ENCODE results near the gene PSAPL1.

DNA sequence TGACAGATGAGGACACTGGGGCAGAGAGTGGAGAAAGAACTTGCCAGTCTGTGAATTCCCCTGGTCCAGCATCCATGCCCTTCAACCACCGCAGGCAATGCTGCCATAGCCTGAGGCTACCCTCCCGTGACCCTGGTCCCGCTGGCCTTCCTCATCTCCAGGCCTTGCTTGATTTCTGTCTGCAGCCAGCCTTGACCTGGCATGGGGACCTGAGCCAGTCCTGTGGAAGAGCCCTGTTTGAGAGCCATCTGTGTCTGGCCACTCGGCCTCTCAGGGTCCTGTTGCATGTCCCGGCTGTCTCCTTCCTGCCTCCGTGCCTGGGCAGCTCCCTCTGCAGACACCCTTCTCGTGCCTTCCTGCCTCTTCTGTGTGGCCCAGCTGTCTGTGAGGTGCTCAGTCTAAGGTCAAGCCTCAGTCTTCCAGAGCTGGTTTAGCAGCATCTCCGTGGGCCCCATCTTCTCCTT is 108.3 kb downstream of the SORCS2 start:
- PRO-cap: no peak

DNA sequence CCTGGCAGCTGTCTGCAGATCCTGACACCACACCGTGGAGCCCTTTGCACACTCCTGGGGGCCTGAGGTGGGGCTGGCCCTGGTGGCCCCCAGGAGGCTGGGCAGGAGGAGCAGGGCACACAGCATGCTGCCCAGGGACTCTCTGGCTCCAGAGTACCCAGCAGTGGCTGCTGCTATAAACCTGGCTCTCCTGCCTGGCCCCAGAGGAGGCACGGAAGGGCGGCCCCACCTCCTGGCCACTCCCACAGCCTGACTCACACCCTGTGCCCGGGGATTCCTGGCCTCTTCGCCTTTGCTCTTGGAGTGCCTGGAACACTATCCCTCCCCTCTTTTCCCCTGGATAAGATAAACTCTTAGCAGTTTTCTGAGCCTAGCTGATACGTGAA is at the start of gene PSAPL1:
Gene PSAPL1 (minus strand): TSS at position 177 of the 386 bp plus-strand sequence.
- PRO-cap: no peak

DNA sequence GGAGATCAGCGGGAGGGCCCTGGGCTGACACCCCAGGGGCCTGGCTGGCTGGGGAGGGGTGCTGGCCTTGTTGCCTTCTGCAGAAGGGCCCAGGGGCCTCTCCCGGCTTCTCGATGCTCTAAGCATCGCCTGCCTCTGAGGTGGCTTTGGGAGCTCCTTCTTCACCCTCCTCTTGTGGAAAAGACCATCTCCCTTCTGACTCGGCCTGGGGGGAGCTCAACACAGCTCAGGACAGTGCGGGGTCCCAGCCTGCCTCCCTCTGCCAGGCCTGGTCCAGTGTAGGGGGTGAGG is 55.3 kb upstream of the PSAPL1 start:
- PRO-cap: no peak

DNA sequence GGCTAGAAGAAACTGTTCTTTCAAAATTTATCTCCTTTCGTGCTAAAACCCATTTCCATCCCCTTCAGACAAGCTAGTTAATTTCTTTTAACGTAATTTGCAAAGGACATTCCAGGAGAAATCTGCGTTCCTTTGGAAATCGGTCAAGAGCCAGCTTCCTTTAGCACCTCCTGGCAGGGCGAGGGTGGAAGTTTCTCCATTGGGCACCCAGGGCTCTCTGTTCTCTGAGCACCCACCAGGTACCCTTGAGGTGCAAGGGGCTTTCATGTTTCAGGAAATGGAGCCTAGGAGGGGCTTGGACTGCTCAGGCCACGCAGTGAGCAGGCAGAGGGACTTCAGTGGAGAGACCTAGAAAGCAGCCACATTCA is 161.8 kb upstream of the PSAPL1 start:
- PRO-cap: no peak

DNA sequence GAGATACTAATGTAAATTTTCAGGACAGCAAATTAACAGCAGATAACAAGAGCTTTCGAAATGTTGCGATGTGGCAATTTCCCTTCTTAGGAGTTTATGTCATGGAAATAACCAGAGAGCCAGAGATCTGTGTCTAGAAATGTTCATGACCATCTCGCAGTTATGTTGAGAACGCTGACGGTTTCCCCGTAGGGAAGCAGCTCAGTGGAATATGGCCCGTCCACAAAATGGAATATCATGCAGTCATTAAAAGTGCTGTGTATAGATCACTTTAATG is 238.4 kb upstream of the PSAPL1 start:
- PRO-cap: no peak

DNA sequence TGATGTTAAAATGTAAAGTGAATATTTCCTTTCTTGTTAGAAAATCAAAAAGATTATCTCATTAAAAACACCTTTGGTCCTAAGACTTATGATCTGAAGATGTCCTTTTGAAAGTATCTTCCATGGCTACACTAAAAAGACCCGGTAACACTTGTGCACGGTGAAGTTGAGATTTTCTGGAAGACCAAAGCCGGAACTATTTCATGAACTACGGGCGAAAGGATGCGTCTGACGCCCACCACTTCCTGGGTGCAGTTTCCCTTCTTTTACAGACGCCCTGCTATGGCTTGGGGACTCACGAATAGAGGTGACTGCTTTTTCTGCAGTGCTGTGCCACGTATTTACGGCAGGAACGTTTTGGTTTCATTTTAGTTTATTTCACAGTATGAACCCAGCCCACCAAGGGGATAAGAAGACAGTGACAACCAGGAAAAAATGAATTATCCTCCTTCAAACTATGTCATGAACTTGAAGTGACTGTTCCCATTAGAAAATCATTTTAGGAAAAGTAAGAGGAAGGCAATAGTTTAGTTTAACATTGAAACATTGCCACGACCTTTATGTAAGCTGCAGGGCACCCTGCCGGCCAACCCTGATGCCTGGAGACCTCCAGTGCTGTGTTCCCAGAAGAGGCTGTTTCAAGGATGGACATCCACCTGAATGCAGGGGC is 180.4 kb downstream of the AFAP1 start:
- PRO-cap: no peak

GRCh38 chr4:7774539-7775250 is 165.0 kb downstream of the AFAP1 start:
- PRO-cap: no peak

- PRO-cap: no peak
These were observed 127.4 kb downstream of the AFAP1 start for GRCh38 chr4:7812235-7812622.

DNA sequence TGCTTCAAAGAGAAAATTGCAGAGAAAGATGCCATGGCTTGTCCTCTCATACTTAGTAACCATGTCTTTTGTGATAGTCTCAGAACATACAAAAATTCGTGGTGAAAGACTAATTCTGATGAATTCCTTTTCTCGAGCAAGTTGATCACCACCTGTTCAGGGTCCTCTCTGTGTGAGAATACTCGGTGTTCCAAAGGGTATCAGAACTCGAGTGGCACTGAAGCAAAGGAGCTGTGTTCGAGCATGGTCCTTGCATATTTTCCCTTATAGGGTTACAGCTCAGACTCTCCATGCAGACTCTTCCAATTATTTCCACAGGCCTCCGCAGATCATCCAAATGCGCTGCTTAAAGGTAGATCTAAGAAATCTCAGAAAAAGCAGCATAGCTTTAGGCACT is 54.0 kb downstream of the AFAP1 start:
- PRO-cap: no peak

GRCh38 chr4:8019592-8020525 is 80.2 kb upstream of the AFAP1 start:
- PRO-cap: no peak

- PRO-cap: unidirectional peak, plus-strand start at chr4:8050919
These were observed 108.1 kb downstream of the ABLIM2 start for GRCh38 chr4:8050354-8051103.

- PRO-cap: no peak
These were observed 32.9 kb downstream of the ABLIM2 start for GRCh38 chr4:8125508-8126336.

DNA sequence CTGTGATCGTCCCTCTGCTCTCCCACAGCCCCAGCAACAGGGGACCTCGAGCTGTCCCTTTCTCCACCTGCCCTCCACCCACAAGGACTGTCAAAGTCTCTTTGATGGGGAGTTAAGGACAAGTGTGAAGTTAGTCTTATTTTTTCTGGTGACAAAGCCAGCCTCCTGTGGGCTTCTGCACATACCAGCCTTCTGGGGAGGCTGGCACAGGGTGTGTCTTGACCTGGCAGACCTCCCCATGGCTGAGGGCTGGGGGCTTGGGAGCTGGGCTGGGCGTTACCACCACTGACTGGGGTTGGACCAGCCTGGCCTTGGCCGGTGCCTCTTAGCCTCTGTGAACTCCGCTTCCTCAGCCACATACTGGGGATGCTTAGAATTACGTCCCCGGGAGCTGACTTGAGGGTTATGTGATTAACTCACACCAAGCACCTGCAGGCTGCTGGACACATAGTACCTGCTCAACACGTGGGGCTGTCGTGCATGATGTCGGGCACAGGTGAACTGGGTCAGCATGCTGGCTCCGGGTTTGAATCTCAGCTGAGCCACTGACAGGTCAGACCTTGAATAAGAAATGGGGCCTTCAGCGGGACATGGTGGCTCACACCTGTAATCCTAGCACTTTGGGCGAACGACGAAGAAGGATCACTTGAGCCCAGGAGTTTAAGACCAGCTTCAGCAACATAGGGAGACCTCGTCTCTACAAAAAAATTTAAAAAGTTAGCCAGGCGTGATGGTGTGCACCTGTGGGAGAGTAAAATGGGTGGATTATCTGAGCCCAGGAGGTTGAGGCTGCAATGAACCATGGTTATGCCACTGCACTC is 14.2 kb downstream of the SH3TC1 start:
- PRO-cap: no peak

GRCh38 chr4:8291328-8291794 is 21.8 kb downstream of the HTRA3 start:
- PRO-cap: no peak

DNA sequence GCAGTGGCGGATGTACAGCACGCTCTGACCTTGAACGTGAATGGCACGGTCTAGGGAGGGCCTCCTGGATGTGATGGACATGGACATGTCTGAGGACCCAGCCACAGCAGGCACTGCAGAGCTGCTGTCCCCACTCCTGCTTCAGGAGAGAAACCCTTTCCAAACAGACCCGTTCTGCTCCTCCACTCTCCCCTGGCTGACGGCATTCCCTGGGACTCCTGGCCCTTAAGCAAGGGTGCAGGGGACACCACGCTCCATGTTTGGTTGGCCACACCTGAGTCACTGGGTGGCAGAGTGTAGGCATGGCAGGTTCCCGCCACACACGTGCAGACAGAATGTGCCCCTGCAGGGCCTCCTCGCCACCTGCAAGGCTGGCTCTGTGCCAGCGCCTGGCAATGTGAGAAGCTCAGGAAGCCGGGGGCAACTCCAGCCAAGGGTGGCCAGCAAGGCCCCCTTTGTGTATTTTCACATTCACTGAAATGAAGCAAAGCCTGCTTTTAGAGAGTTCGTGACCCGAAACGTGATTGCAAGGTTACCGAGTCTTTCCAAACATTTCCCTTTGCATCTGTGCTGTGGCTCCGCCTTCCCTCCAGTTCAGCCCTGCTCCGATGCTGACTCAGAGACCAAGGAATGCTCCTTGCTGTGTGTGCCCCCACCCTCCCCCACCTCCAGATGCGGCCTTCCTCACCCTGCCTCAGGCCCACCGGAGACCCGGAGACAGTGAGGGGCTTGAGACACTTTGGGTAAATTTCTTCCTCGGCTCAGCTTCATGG is 46.1 kb downstream of the HTRA3 start:
- PRO-cap: no peak

DNA sequence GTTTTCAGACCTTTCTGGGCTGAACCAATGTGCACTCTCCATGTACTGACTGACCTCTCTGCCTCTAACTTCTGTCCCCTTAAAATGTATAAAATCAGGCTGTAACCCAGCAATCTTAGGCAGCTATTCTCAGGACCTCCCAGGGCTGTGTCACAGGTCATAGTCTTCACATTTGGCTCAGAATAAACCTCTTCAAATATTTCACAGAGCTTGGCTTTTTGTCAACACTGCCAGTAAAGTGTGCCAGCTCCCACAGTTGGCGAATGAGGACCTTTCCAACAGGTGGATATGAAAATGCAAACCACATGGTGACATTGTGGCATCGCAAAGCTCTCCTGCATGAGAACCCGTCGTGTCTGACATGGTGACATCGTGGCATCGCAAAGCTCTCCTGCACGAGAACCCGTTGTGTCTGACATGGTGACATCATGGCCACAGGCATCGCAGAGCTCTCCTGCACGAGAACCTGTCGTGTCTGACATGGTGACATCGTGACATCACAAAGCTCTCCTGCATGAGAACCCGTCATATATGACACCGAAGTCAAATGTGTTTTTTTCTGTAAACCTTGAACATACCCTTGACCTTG is 76.3 kb downstream of the ACOX3 start:
- PRO-cap: no peak

- PRO-cap: no peak
These were observed 55.8 kb downstream of the ACOX3 start for GRCh38 chr4:8384712-8385140.

- PRO-cap: no peak
These were observed 46.8 kb downstream of the ACOX3 start for GRCh38 chr4:8393692-8394124.

- PRO-cap: no peak
These were observed 42.1 kb downstream of the ACOX3 start for GRCh38 chr4:8398274-8399000.

DNA sequence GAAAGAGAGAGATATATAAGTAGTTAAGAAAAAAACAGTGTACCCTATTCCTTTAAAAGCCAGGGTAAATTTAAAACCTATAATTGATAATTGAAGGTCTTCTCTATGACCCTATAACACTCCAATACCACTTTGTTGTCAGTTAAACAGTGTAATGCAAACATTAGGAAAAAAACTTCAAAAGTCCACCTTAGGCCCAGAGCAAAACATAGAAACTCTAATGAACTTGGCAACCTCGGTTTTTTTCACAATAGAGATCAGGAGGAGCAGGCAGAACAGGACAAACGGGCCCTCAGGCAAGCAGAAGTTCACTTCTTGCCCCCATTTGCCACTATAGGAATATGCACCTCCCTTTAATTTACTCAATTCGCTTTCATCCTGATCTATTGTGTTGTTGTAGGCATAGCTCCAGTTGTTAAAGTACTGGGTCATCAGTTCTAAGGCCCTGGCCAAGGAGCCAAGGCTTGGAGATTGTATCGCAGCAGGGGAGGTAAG is 18.2 kb downstream of the ACOX3 start:
- PRO-cap: no peak